Camera-type eye (tissue), 1 donor: ENCODE measurements around a stretch of chr2.

- RAMPAGE, long total RNA: no peak
Measured at GRCh38 chr2:105366822-105367407, 29.6 kb downstream of the C2orf49 start.

- RAMPAGE, long total RNA: no peak
Measured at GRCh38 chr2:105388181-105388482, 10.7 kb downstream of the FHL2 start.

DNA sequence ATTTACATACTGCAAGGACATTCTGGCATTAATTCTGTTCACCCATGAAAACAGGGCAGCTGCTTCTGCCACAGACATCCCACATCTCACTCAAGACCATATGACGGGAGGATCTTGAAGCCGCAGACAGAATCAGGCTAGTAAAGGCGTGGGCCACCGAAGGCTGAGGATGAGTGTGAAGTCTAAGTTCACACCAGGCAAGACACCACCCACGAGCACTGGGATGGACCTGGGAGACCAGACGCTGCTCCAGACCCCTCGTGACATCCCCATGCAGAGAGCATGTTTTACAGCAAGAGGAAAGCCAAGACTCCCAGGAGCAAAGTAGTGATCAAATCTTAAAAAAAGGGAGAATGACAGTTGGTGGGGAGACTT lies 3.1 kb downstream of the FHL2 start:
- RAMPAGE, long total RNA: no peak

DNA sequence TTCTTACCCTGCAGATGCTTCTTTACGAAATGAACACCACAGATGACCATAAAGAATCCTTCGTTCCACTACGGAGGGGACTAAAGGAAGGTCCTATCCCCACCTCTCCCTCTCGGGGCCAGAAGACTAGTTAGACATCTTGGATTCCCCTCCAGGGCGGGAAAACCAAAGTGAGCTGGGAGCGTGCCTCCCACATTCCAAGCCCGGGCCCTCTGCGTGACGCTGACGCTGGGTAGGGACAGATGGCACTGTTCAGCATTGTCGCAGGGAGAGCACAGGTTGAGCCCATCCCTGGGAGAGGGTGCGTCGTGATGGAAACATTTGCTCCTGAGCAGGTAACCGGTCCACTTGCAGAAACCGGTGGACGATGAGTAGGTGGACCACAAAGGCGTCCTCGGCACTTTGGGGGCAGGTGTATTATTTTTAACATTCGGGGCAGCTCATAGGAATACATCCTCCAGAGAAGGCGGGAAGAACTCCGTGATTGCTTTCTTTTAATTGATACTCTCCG lies 700 bp upstream of the FHL2 start:
- RAMPAGE, long total RNA: no peak

GRCh38 chr2:105448901-105449522 lies 50.2 kb upstream of the FHL2 start:
- RAMPAGE, long total RNA: no peak

DNA sequence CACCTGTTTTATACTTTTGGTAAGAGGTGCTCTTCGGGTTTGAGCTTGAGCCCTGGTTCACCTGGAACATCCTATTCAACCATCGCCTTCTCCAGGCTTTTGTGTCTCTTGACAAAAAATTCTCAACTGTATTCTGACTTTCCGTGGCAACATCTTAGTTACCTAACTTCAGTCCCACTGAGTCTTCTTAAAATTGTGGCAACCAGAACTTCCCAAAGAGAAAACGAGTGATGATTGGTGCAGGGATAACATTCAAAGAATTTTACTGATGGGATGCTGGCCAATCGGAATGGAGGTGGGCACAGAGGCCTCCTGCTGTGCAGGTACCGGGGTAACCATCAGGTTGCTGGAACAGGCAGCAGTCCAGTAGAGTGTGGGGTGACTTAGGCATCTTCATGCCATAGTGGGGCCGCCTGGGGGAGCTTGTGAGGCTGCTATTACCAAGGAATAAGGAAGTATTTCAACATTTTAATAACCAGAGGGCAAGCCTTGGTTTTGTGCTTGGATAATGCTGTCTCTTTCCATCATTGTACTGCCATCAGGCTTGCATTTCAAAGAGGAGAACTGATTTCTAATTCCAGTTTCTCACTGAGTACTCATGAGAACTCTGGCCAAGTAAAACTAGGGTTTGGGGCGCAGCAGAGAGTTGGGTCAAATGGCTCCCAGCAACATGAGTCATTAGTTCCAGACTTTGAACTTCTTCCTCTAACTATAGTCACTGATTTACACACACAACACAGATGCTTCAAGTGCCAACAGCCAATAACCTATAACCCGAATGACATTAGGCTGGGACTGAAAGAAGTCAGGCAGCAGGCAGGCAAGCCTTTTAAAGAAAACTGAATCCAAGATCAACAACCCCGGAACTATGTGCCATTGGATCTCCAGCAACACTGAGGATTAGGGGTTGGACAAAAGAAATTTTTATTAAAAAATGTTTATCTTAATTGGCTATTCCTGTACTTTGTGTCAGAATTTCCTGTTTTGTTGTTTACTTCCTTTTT lies 56.0 kb upstream of the FHL2 start:
- RAMPAGE, long total RNA: no peak

- RAMPAGE, long total RNA: no peak
Measured at GRCh38 chr2:105568190-105568762, 169.4 kb upstream of the FHL2 start.

GRCh38 chr2:105573212-105573563 lies 171.5 kb upstream of the NCK2 start:
- RAMPAGE, long total RNA: no peak

DNA sequence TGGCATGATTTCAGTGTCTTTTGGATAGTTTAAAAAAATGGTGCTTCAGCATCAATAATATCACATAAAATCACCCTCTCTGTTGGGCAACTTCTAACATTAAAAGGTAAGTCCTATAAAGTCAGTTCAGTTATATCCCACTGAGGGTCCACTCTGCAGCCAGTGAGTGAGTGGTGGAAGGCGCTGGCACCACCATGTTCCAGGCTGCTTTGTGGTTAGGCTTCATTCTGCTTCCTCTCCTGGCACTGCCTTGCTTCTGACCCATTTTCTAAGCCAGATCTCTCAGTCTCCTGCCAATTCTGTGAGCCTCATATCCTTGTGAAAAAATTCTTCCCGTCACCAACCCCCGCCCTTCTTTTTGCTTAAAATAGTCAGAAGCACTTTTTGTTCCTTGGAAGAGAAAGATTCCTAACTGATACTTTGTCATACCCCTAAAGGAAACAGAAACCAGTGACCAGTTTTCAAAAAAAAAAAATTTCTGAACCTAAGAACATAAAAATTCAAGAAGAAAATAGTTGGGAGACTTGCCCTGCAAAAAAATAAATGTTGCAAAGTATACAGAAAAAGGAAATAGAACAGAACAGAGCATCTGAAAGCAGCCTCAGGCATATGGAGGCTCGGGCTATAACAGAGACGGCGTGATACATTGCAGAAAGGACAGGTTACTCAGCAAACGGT lies 139.7 kb upstream of the NCK2 start:
- RAMPAGE, long total RNA: no peak

DNA sequence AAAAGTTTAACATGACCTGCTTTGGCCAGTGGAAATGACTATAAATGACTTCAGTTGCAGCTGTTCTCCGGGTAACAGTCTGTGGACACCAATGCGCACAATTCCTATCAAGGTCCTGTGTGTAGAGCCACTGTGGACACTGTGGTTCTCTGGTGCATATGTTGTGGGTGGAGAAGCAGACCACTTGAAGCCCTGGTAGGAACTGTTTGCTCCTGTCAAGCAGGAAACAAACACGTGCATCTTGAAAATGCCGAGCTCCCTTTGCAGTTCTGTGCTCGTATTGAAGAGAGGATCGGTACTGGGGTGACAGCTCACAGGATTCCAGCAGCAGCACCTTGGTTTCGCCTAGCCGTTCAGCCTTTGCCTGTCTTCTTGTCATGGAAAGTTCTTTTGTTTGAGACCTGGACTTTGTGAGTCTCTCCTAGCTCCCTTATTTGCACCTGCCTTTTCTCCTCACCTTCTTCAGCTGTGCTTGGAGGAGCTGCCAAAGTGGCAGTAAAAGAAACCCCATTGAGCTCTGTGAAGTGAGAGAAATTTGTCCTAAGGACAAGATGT lies 32.9 kb downstream of the NCK2 start:
- RAMPAGE, long total RNA: no peak

- RAMPAGE, long total RNA: no peak
Measured at GRCh38 chr2:105797085-105797993, 52.6 kb downstream of the NCK2 start.

- RAMPAGE, long total RNA: no peak
Measured at GRCh38 chr2:106030364-106031384, 34.8 kb upstream of the ECRG4 start.

DNA sequence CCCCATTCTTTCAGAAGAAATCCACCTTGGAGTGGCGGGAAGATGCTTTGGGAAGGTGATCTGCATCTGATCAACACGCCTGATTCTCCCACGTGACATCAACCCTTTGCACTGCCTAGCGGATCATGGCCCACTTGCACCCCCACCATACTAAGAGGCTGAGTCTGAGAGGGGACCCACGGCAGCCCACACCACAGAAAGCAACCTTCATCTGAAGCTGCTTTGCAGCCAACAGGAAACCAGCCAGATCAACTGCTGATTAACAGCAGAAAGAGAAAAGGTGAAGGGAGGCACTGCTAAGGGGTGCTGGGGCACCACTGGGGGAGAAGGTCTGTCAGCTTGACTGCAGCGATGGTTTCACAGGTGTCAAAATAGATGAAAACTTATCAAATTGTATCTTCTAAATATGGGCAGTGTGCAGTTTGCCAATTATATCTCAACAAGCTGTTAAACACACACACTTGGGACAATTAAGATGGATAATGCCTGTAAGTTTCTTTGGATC lies 29.1 kb downstream of the ECRG4 start:
- RAMPAGE, long total RNA: no peak

GRCh38 chr2:106192754-106193302 lies 1.3 kb downstream of the UXS1 start:
- RAMPAGE, long total RNA: no peak

- RAMPAGE, long total RNA: no peak
Measured at GRCh38 chr2:106383050-106383459, 85.2 kb downstream of the RGPD3 start.

DNA sequence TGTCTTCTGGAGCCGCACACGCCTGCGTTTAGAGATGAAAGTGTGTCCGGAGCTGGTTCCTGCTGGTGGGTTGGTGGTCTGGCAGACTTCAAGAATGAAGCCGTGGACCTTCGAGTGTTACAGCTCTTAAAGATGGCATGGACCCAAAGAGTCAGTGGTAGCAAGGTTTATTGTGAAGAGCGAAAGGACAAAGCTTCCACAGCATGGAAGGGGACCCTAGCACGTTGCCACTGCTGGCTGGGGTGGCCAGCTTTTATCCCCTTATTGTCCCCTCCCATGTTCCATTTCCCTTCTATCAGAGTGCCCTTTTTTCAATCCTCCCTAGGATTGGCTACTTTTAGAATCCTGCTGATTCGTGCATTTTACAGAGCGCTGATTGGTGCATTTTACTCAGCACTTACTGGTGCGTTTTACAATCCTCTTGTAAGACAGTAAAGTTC lies 90.0 kb downstream of the CD8B2 start:
- RAMPAGE, long total RNA: no peak

GRCh38 chr2:108215706-108216195 lies 24.0 kb upstream of the SULT1C3 start:
- RAMPAGE, long total RNA: no peak

DNA sequence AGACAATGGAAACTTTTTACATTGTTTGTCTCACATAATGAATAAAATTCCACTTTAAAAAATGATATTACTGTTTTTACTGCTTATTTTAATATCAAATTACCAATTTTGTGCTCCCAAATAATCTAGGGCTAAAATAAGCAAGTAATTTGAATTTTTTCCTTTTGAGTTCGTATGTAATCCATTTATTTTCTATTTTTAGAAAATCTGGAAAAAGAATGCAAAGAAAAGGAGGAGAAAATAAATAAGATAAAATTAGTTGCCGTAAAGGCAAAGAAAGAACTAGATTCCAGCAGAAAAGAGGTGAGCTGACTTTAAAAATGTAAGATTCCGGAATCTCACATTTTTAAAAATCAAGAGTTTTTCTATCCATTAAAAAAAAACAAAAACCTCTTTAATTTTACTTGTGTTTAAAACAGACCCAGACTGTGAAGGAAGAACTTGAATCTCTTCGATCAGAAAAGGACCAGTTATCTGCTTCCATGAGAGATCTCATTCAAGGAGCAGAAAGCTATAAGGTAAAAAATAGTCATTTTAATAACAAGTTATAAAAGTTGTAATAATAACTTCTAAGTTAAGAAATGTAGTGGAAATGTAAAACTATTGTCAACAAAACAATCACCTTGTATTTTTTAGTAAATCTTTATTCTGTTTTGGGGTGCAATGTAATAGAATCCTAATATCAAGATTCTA lies 26.5 kb downstream of the GCC2 start:
- RAMPAGE, long total RNA: no peak

DNA sequence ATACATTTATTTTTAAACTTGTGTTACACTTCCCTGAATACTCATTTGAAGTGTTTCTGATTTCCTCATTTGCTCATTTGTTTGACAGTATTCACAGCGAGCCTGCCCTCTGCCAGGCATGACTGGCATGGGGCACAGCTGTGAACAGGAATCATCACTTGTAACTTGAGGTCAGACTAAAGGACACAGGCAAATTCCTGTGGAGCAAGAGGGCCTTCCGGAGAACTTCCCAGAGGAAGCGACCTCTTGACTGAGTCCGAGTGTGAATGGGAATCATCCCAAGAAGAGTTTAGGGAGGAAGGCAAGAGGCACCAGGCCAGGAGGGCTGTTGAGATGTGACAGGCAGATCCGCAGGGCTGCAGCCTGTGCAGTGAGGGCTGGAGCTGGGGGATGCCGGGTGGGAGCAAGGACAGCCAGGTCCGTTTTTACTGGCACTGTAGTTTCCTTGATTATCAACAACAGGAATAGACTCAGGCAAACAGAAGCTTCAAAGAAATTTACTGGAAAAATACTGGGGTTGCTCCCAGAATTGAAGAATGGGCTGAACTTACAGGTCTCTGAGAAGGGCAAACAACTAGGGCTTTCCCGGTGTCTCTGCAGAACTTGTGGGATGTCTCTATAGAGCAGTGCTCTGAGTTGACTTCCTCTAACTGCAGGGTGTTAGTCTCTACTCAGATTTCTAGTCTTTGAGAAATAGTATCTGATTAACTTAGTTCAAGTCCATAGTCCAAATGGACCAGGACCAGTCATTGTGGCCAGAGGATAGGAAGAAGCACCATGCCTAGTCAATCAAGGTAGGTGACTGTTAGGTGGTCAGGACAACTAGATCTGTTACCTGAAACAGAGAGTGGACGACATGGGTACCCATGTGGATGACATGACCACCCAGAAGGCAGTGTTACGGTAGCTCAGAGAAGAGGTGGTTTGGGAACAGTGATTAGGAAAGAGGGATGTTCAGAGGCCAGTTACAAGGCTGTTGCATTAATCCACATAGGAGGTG lies 45.6 kb downstream of the LIMS1 start:
- RAMPAGE, long total RNA: no peak

DNA sequence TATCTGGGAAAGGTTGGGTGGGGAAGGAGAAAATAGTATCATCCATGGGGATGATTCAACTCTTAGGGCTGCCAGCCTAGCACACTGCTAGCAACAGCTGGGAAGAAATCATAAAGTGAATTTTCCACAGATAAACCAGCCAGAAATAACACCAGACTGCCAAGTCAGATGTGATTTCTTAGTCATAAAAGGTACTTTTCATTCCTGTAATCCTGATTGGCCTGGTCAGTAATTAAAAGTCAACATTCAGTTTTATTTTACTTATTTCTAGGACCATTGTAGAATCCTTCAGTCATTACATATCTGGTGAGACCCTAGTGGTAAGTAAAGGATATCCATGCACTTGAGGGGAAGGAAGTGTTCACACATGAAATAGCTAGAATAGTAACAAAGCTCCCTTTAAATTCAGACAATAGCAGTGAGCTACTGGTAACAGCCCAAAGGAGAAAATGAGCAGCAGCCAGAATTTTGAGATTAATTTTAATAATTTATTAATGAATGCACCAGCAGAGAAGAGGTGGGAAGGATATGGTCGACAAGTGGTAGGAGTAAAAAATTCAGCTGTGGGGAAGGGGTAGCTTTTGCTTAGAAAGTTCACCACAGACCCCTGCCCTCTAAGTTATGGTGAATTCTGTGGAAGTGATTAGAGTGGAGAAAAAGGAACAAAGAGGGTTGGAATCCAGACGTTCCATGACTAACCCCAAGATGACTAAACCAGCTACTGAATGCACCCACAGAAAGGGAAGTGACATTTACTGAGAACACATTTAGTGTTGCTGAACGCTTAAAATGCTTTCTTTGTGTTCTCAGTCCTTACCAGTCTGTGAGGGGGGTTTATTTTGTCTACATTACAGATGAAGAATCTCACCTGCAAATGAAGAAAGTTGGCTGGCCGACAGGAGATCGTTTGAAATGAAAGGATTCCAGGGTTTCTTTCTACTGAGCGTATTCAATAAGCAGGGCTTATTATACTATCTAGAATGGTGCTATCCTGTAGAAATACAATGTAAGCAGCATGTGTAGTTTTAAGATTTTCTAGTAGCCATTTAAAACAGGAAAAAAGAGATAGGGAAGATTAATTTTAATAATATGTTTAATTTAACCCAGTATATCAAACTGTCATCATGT lies 59.7 kb downstream of the LIMS1 start:
- RAMPAGE, long total RNA: no peak